SJCRH30 (cell line): ENCODE data around the gene FMO4.

- RAMPAGE, long total RNA, result no peak
These were observed 37.8 kb upstream of the MPZL1 start for GRCh38 chr1:167683504-167684909.

DNA sequence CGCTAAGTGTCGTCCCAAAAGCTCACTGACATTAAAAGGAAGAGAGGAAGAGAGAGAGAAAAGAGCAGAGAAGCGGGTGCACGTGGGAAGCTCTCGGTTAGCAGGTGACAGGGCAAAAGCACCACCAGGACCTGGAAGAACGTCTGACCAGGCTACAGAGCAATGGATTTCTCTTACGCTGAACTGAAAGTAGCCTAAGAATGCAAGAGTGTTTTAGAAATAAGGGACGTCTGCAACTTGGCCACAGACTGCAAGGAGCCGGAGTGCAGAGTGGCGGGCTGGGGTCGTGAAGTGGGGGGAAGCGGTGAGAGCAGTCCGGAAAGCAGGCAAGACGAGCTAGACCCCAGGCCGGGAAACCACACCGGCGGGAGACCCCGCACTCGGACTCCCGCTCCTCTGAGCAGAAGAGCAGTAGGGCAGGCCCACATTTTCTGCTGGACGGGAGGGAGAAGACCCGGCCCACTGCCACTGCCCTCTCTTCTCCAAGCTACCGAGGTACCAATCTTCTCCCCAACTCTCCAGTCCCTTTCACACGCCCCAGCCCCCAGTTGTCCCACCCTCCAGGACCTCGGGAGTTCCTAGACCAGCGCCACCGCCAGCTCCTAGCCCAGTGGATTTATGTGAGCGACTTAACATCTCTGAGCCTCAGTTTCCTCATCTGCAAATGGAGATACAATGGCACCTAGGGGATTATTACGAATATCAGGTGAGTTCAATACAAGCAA, 8.2 kb upstream of the MPZL1 start:
- RAMPAGE, long total RNA, result no peak

DNA sequence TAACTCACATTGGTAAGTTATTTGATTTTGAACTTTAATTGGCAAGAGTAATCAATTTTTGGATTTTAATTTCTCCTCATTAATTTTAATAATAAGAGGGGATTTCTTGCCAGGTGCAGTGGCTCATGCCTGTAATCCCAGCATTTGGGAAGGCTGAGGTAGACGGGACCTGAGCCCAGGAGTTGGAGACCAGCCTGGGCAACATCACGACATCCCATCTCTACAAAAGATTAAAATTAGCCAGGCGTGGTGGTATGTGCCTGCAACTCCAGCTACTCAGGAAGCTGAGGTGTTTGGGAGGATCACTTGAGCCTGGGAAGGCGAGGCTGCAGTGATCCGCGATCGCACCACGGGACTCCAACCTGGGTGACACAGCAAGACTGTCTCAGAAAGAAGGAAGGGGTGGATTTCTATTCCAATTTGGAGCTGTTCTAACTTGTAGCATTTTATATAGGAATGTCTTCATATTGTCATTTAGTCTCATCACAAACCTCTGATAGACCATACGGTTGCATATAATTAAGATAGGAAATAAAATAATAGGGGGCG, 93.3 kb downstream of the ADCY10 start:
- RAMPAGE, long total RNA, result no peak

DNA sequence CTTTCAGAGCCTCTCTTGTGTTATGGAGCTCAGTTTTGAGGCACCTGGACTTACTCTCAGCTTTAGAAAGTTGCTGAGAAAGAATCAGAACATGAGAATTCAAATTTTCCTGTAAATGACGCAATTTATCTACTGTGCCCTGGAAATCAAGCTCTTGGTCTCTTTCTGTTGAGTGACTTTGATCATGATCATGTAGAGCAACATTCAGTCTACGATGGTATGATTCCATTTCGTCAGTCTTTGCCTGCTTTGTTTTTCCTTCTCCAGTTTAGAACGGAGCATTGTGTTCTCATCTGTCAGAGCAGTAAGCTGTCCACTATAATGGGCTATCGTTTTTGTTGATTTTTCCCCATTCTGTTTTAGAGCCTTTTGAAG, 20.7 kb downstream of the SFT2D2 start:
- RAMPAGE, long total RNA, result no peak

- RAMPAGE, long total RNA, result no peak
These were observed 23.4 kb downstream of the XCL2 start for GRCh38 chr1:168520365-168520758.

- RAMPAGE, long total RNA, result no peak
These were observed 46.5 kb downstream of the XCL1 start for GRCh38 chr1:168622845-168623316.

- RAMPAGE, long total RNA, result no peak
These were observed 60.4 kb downstream of the XCL1 start for GRCh38 chr1:168636758-168637177.

DNA sequence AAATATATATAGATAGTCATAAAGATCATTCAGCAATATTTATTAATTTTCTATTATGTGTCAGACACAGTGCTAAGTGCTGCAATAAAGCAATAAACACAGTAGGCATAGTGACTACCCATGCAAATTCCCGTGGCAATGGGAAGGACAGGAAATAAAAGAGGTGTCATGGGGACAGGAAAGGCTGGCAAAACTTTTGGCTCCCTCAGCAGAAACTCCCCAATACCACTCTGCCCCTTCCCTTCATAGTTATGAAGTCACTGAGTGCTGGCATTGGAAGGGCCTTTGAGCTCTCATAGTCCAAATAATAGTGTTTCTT, 104.3 kb upstream of the DPT start:
- RAMPAGE, long total RNA, result no peak

DNA sequence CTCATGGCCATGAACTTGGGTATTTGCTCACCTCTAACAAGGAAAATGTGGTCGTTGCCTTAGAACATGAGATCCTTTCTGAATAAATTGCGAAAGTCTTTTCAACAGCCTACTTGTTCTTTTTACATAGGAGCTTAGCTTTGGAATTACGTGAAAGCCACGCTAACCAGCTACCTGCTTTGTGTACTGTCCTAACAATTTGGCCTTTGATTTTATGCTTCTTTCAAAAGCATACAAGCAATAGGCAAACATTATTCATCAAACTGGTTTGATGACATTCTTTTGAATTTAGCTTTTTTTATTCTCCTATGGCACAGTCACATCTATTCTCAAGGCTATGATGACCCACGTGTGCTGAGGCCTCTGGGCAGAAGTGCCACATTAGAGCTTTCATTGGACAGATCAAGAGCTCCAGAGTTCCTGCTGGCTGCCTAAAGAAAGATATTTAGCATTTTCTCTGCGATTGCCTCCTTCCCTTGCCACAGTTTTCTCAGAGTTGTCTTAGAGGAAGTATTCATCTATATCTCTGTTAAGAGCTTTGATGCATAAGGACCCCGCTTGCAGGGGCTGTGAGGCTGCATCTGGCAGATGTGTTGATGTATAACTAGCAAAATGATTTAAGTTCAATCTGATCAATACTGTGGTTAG, 178.1 kb upstream of the DPT start:
- RAMPAGE, long total RNA, result no peak

DNA sequence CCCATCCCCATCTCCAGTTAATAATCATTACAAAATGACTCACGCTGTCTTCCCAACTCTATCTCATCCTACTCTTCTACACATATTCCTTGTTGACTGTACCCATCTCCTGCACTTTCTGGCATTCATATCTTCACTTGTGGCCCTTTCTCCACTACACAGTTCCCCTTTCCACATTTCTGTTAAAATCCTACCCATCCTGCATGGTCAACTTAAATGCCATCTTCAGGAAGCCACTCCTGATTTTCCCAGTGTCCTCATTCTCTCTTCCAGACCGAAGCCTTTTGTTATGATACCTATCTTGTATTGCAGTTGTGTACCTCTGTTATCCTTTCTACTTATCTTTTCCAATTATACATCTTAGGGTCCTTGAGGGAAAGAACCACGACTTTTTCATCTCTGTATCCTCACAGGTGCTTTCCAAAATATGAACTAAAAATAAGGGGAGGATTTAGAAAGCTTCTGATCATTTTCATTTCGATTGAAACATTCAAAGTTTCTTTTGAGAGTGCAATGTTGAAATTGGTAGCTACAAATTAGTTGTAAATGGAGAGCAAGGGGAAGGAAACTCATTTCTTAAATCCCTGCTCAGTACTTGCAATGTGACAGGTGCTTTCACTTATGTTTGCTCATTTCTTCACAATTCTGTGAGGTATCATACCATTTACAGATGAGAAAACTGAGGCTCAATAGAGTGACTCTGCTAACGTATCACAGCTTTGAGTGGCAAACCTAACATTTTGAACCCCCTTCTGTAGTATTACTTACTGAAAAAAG, 24.4 kb downstream of the SLC19A2 start:
- RAMPAGE, long total RNA, result no peak

- RAMPAGE, long total RNA, result no peak
These were observed 30.9 kb downstream of the SELL start for GRCh38 chr1:169680259-169681148.

GRCh38 chr1:169854265-169854954, 39.3 kb downstream of the SCYL3 start:
- RAMPAGE, long total RNA, result no peak

- RAMPAGE, long total RNA, result no peak
These were observed 2.7 kb downstream of the SCYL3 start for GRCh38 chr1:169891066-169891394.

- RAMPAGE, long total RNA, result no peak
These were observed 5.3 kb downstream of the GORAB start for GRCh38 chr1:170537234-170537639.

DNA sequence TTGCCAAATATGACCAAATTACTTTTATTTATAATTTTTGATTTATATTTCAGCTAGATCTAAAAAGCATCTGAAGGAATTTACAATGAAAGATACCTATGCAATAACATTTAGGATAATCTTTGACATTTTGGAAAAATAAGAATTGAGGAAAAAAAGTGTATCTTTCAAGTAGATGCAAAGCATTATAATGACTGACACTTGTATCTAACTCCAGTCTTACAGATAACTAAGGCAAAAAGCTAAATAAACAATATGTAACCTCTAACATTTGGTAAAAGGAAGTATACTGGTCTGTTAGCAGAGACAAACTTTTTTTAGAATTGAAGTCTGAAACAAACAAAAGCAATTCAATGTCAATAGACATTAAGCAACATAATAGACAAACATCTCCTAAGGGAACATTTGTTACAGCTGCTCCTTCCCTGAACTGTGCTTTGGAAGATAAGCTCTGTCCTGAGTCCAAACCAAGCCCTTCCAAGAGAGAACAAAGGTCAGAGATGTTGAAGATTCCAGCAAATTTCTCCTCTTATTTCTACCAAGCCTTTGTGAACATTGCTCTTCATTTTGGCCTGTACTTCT, 25.1 kb downstream of the FMO2 start:
- RAMPAGE, long total RNA, result no peak

GRCh38 chr1:171251660-171252220, 3.4 kb downstream of the FMO1 start:
- RAMPAGE, long total RNA, result no peak

- RAMPAGE, long total RNA, result no peak
These were observed 10.2 kb downstream of the FMO1 start for GRCh38 chr1:171258553-171258885.

DNA sequence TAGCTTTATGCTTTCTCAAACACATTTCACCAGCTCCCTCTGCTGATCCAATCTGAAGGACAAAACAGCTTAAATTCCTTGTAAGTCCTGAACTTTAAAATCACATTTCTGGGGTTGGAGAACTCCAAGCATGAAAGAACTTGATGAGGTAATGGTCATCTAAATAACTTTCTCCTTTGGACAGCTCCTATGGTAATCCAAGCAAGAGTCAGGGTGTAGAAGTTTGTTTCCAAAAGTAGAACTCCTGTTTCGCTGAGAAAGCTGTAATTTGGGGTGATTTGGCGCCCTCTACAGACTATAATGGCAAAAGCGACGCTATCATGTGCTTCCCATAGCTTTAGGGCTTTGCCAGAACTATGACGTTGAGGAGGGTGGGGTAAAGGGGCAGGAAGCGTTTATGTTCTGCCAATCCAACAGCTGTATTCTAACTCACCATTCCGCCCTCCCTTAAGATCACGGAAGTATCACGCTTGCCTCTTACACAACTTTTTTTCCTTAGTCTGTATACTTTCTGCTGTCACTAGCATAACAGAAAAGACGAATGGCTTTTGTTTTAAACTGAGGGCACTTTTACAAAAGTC, at the start of gene FMO4:
TSS of gene FMO4 (plus strand) at position 480 of the 581 bp plus-strand sequence.
- RAMPAGE, long total RNA, result no peak

- RAMPAGE, long total RNA, result no peak
These were observed 2.6 kb downstream of the PRRC2C start for GRCh38 chr1:171487887-171488322.

DNA sequence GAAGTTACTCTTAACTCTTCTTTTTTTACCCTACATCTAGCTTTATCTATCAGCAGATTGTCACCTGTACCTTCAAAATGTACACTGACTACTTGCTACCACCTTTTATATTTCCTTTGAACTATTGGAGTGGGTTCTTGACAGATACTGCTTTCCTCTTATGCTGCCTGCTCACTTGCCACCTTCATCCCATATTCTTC, 44.1 kb downstream of the PRRC2C start:
- RAMPAGE, long total RNA, result no peak